Tibial artery (tissue), 1 donor: Measurements from ENCODE around the genes MLIP, COL21A1, ZNF451 and LGSN.

GRCh38 chr6:54009730-54010369, 101.4 kb upstream of the MLIP start:
- PRO-cap, result no peak

- PRO-cap, result no peak
Observed at GRCh38 chr6:54111311-54112114, at the start of gene MLIP. Gene MLIP, plus strand, starts transcription at chr6:54111443.

GRCh38 chr6:54718413-54719227, 128.0 kb upstream of the FAM83B start:
- PRO-cap, result no peak

- PRO-cap, result unidirectional peak, minus-strand start at chr6:56247531
Observed at GRCh38 chr6:56247239-56247900, at the start of gene COL21A1. Gene COL21A1, minus strand, starts transcription at chr6:56247580.

GRCh38 chr6:56550327-56550717, 302.9 kb upstream of the COL21A1 start:
- PRO-cap, result no peak

DNA sequence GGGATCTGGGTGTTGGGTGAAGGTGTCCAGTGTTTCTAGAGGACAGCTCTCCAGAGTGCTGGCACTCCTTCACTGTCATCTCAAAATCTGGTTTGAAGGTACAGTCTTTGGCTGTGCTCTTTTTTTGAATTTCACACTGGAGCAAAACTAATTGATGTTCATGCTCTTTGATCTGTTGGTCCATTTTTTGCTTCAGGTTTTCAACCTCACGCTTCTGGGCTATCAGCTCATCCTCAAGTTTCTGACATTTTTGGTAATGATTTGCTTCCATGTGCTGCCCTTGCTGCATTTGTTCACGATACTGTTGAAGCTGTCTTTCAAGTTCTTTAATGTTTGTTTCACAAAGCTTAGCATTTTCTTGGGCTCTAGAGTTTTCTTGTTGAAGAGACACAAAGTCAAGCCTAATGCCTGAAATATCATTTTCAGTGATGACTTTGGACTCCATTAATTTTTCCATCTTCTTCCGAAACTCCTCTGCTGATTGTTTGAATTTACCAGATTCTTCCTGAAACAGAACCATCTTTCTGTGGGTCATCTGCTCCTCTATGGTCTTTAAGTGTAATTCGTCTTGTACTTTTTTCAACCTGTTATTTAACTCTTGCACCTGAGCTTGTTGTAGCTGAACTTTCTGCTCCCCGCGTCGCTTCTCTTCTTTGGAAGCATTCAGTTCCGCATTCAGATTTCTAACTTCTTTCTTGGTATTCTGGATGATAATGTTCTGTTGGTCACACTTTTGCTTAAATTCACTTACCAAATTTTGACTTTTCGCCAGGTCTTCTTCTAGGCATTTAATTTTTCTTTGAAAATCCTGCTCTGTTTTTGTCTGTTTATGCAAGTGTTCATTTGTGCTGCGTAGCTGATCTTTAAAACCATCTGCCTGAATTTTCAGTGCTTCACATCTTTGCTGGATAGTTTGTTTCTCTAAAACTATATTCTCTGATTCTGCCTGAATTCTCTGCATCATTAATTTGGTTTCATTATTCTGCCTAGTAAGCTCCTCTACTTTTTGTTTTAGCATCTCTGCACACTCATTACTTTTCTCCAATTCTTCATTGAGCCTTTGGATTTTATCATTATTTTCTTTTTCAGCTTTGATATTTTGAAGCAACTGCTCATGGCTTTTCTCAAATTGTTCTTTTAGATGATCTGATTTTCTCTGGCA, 335.9 kb downstream of the DST start:
- PRO-cap, result no peak

DNA sequence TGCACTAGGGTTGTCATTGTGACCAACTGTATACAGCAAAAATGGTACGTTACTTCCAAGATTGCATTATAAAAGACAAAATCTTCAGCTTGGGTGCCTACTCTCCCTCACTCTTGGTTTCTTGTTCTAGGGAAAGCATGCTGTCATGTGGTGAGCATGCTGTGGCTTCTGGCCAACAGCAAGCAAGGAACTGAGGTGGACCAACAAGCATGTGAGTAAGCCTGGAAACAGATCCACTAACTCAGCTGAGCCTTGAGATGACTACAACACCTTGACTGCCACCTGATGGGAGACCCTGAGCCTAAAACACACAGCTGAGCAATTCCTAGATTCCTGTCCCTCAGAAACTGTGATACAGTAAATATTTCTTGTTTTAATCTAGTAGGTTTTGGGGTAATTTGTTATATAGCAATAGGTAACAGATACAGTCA, 181.8 kb downstream of the DST start:
- PRO-cap, result no peak

DNA sequence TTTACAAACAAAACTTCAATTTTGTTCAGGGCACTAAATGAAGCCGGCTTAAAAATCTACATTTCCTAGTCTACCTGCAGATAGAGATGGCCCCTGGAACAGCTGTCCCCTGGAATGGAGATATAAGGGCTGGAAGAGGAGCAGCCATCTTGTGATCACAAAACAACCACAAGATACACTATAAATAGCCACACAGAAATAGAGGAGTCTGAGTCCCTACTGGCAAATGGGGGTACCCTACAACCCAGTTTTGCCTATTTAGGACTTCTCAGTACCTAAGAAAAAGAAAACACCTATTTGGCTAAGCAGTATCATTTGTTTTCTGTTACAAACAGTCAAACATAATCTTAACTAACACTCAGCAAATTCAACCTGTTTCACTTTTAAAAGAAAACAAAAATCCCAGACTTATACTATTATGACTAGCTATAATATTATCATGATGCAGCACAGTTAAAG, 115.6 kb downstream of the DST start:
- PRO-cap, result no peak

GRCh38 chr6:57089719-57090396, at the start of gene ZNF451:
Gene ZNF451, plus strand, starts transcription at chr6:57090188.
- PRO-cap, result bidirectional peak, plus-strand start at chr6:57090174, minus-strand start at chr6:57089925

DNA sequence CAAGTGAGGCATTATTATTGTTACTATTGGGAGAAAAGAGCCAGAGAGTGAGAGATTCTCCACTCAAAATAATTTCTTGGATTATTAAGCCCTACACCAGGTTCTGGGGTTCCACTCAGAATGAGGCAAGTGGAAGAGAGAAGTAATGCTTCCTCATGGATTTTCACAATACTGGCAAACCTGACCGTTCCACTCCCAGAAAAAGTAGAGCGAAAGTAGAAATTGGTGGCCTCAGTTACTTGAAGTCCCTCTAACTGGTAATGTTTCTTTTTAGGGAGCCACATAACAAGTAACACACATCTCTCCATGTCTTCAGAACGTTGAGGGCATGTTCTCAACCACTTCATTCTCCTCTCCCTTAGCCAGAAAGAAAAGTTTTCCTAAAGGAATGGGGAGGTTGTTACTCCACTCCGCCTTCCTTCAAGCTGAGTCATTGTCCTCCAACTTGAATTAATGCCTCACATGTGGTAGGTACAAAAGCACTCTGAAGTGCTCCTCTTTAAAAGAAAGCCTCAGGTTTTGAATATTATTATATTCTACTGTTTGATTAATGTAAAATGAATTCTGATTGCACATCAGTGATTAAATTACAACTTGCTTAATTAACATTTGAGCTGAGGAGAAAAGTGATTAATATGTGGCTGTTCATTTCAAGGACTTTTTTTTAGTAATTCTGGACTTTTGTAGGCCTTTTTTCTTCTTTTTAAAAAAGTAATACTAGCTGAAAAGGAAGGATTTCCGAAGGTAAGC, 2.0 kb downstream of the BAG2 start:
- PRO-cap, result bidirectional peak, plus-strand start at position 461 of the sequence, minus-strand start at position 360 of the sequence

GRCh38 chr6:57210123-57210530, 12.0 kb downstream of the RAB23 start:
- PRO-cap, result no peak

DNA sequence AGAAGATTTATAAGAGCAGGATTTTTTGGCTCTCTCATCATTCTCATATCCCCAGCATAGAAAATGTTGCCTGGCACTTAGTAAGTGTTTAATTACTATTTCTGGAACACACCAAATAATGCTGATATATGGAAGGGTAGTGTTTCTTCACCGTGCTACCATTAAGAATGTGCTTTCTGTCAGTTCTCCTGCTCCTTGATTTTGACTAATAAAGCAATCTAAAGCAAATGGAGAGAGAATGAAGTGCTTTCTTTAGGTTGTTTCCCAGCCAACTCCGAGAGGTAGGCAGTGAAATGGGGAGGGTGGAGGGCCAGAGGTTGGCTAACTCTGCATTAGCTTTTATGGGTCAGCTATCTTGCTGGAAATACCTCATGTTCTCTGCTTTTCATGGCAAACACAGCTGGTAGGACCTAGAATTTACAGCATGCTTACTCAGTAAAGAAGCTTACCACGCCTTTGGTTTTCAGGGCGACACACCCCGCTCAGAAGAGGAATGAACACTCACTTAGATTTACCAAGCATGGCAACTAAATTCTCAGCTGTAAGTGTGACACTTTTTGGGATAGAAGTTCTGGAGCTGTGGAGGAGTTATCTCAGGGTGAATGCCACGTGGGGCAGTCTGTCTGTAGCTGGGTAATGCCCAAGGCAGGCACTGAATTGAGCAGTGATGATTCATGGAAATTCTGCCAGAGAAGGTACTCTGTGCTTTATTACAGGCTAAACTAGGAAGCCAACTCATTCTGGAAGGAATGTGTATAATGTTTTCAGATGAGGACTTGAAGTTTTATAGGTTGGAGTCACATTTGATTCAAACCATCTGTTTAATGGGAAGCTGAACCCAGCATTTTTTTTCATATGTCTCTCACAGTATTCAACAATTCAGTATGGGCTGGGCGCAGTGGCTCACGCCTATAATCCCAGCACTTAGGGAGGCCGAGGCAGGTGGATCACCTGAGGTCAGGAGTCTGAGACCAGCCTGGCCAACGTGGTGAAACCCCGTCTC, 3.8 kb upstream of the PRIM2 start:
- PRO-cap, result no peak

GRCh38 chr6:62516312-62516845, 230.4 kb upstream of the KHDRBS2 start:
- PRO-cap, result no peak

DNA sequence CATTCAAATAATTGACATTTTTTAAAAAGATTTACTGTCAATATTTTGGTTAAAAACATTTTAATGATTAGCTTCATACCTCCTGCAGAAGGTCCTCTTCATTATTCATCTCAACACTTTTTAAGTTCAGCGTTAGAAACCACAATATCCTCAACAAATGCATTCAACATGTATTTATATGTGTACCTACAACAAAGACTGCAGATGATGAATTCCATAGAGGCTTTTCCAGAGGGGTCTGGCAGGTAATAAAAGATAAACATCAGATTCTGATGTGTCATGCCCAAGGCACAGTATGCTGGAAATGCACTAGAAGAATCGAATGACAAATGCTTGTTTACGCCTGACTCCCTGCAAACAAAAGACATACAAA, at the start of gene LGSN:
LGSN (minus strand) TSS at position 149 of the 373 bp plus-strand sequence.
- PRO-cap, result no peak

GRCh38 chr6:63426664-63427378, 107.0 kb upstream of the LGSN start:
- PRO-cap, result no peak

GRCh38 chr6:63475594-63476161, 96.6 kb upstream of the PTP4A1 start:
- PRO-cap, result no peak

DNA sequence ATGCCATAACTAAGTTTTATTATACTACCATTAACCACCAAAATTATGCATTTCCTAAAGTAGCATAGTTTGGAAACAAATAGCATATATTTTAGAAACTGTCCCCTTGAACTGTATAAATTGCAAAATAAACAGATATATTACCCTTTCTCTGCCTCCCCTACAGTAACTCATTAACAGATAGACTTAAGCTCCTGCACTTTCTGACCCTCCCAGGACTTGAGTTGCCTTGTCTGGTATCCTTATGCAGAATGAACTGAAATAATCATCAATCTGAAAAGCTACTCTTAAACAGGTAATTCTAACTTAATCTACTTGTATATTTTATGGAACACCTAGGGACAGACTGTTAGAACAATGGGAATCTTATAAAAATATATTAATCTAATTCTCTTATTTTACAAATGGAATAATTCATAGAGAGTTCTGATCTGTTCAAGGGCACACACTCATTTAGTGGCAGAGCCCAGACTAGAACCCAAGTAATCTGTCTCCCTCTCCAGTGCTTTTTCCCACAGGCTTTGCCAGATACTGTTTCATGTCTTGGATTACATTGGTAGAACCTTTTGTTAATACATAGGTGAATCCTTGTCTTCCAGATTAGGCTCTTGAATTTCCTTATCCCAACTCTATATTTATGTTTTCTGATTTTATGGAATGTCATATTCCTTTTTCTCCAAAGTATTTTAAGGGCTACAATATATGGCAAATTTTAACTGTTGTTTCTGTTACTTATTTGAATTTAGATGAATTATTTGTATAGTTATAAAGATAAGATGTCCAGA, 50.6 kb upstream of the PTP4A1 start:
- PRO-cap, result no peak

GRCh38 chr6:63573072-63573380, 746 bp downstream of the PTP4A1 start:
- PRO-cap, result bidirectional peak, plus-strand start at chr6:63573287, minus-strand start at chr6:63573164

DNA sequence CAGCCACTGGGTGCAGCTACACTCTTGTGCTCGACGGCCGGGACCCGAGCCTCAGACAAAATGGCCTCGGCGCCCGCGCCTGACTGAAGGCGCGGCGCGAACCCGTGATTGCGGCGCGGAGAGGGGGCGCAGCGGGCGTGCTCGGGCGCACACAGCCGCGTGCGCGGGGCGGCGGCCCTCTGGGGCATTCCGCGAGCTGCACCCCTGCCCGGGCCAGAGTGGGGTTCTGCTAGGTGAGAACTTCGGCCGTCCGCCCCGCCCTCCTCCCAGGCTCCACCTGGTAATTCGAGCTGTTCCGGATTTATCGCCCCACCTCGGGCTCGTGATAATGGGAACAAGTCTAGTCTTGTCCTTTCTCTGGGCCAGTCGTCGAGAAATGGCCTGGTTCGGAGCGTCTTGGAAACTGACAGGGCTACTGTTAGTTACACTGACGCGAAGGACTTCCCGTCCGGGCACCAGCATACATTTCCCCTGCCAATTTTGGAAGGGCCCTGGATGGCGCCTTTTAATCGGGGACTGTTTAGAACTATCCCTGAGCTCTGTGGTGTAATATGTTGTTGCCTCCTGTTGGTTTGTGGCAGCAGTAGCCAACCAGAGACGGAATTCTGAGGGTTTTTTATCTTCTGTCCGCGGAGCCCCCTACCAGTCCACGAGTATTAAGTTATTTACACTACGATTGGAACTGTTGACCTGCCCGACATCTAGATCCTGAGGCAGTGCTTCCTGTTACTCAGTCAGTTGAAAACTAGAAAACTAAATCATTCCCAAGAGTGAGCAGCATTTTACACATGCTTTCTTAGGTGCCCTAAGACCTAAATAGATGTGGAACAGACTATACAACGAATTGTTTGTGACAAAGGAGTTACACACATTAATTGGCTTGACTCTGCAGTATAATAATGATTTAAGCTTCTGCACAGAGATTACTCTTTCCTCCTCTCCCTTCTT, 1.4 kb downstream of the PTP4A1 start:
- PRO-cap, result bidirectional peak, plus-strand start at position 108 of the sequence, minus-strand start at position 85 of the sequence; bidirectional peak, plus-strand start at position 365 of the sequence, minus-strand start at position 275 of the sequence

- PRO-cap, result no peak
Observed at GRCh38 chr6:63580784-63581267, 8.5 kb downstream of the PTP4A1 start.